GM23248 (cell line): Measurements from ENCODE around the genes TM4SF4 and SIAH2.

DNA sequence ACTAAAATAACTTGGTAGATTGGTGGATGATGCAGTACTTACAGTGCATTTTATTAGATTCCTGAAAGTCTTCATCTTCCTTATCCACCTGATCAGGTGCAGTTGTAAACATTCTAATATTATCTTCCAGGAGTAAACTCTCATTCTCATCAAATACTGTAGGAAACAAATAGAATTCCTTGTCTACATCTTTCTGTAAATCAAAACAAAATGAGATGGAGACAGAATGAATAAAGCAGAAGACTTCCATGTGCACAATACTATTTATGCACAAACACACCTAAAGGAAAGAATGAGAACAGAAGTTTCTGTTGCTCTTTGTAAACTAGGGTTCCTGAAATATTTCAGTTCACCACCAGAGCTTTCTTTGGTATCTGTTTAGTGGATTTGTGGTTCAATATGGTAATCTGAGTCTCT, 33.6 kb downstream of the CP start:
- RAMPAGE, long total RNA = no peak

DNA sequence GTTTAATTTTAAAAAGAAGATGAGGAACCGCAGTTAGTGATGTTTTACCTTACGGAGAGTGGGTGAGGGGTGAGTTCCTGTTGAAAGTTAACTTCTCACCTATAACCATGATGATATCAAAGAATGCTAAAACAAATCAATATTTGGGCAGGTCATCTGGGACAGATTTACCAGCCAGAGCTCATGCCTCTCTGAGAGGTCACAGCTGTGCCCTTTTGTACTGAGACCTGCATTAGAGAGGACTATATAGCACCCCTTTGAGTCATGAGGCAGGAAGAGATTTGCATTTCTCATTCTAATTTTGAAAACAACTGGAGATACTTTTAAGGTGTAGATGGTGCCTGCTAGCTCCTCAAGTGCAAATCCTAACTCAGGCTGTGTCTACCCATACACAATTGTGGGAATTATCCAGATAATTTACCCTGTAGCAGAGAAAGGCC, 6.0 kb upstream of the TM4SF4 start:
- RAMPAGE, long total RNA = no peak

DNA sequence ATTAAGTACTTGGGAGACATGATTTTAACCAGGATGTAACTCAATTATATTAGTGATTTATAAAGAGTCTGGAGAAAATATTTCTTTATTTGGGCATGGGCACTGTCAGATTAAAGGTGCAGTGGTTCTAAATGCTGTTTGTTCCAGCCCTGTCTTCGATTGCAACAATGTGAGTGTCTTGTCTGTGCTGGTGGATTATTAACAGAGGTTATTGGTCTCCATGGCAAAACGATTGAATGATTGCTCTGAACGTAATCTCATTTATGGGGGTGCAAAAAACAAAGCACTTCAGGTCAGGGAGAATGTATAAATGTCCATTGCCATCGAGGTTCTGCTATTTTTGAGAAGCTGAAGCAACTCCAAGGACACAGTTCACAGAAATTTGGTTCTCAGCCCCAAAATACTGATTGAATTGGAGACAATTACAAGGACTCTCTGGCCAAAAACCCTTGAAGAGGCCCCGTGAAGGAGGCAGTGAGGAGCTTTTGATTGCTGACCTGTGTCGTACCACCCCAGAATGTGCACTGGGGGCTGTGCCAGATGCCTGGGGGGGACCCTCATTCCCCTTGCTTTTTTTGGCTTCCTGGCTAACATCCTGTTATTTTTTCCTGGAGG, at the start of gene TM4SF4:
TSS of gene TM4SF4 (plus strand) at position 337 of the 615 bp plus-strand sequence.
- RAMPAGE, long total RNA = no peak

DNA sequence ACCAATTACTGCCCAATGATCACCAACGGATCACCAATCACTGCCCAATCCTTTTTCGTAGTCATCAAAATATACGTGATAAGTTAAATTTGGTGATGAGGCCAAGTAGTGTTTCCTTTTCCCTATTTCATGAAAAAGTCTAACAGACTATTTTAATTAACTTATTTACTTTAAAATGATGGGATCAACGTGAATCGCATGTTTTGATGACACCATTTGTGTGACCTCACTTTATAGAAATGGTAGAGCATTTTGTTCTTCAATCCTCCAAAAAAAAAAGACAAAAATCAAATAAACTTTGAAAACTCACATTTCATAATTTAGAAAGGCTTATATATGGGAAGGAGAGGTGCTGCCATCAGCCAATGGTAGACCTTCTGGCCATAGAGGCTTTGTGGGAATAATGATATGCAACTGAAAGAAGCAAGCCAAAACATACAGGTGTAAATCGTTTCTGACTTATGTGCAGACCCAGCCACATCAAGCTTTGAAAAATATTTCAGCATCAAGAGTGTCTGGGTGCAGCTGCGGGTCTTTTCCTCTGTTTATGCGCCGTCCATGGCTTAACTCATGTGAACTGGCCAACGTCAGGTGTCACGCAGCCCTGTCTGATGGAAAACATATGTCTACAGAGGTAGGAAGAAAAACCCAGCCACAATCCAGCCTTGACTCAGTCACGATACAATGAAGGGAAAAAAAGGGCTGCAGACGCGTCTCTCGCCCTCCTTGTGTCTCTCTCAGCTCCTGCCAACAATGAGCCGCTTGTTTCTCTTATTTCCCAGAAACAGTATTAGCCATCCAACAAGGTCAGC, 79.0 kb downstream of the TM4SF4 start:
- RAMPAGE, long total RNA = no peak

GRCh38 chr3:149554585-149555237, 80.2 kb downstream of the TM4SF4 start:
- RAMPAGE, long total RNA = no peak

- RAMPAGE, long total RNA = no peak
Observed at GRCh38 chr3:149615467-149615916, 42.3 kb downstream of the WWTR1 start.

- RAMPAGE, long total RNA = no peak
Observed at GRCh38 chr3:149638405-149639293, 19.2 kb downstream of the WWTR1 start.

GRCh38 chr3:149654028-149654760, 3.6 kb downstream of the WWTR1 start:
- RAMPAGE, long total RNA = no peak

DNA sequence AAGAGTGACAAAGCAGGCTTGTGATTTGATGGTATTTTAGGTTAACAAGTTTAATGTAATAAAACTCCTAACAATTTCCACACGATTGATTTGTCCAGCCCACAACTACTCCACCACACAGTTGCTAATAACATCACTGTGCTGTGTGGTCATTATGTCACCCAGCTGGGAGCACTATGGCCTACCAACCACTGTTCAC, 1.7 kb downstream of the WWTR1 start:
- RAMPAGE, long total RNA = no peak

GRCh38 chr3:149710522-149710820, 41.8 kb downstream of the COMMD2 start:
- RAMPAGE, long total RNA = no peak

DNA sequence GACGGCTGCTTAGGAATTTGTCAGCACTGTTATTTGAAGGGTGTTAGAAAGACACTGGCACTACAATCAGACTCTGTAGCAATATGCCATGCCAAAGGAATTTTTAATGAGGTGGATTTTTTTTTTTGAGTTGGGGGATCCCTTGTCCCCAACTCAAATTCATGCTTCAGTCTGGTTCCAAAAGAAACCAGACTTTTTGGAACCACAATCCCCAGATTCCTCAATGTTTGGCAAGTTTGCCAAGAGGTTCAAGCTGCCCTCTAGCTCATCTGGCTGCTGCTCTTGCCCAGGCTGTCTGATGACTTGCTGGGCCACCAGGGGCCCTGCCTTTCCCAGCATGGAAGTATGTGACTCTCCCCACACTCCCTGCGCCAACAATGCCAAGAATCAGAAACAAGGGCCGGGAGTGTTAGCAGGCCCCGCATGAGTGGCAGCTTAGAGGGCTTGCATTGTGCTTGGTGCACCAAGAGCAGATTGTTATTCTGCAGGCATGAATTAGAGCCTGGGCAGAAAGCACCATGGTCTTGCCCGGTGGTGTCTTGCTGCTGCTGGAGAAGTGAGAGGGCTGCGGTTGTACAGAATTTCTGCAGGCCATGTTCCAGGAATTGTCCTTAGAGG, 58.5 kb upstream of the TSC22D2 start:
- RAMPAGE, long total RNA = no peak

DNA sequence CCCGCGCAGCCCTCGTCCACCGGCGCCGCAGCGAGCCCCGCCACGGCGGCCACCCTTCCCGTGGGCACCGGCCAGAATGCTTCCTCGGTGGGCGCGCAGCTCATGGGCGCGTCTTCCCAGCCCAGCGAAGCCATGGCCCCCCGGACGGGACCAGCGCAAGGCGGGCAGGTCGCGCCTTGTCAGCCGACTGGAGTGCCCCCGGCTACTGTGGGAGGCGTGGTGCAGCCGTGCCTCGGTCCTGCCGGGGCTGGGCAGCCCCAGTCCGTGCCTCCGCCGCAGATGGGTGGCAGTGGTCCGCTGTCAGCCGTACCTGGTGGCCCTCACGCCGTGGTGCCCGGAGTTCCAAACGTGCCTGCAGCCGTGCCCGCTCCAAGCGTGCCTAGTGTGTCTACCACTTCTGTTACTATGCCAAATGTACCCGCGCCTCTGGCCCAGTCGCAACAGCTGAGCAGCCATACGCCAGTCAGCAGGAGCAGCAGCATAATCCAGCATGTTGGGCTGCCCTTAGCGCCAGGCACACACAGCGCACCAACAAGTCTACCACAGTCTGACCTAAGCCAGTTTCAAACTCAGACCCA, 2.5 kb downstream of the TSC22D2 start:
- RAMPAGE, long total RNA = no peak

DNA sequence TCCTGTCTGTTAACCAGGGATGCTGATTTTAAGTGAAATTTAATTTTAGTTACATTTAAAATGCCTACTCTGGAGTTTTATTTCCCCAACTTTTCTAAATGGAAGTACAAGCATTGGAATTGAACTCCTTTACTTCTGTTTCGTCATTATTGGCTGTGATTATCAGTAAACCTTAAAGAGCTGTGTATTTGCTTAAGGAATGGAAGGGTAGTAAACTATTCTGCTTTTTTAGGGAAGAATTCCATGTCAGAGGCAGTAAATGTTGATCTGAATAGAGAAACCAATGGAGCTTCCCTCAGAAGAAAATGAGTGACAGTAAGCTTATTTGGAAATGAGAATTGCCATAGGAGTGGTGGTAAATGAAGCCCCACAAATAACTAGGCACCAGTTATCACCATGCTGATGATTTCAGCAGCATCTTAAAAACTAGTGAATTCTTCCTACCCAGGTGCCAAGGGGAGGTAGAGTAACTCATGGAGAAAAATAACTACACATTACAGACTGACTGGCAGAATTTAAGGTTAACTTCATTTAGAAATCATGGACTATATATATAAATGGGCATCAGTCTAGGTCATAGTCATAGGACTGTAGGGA, 20.9 kb downstream of the TSC22D2 start:
- RAMPAGE, long total RNA = no peak

GRCh38 chr3:150458655-150459324, 50.7 kb downstream of the TSC22D2 start:
- RAMPAGE, long total RNA = no peak

DNA sequence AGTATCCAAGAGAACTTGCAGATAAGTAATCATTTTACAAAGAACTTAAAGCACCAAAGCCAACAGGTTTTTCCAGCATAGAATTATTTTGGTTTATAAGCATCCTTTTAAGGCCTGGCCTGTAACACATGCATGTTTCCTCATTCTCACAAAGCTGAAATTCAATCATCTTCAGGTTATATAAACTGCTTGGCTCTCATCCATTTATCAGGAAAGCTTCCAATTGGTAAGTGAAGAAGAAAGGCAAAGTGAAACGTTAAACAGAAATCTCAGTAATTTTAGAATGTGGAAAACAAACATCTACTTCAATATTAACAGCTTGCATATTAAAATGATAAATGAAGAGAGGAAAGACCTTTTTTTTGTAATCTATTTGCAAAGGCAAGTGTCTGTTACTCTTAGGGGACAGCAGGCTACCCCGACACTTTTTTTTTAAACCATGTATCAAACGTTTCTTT, 1.5 kb downstream of the SERP1 start:
- RAMPAGE, long total RNA = no peak

DNA sequence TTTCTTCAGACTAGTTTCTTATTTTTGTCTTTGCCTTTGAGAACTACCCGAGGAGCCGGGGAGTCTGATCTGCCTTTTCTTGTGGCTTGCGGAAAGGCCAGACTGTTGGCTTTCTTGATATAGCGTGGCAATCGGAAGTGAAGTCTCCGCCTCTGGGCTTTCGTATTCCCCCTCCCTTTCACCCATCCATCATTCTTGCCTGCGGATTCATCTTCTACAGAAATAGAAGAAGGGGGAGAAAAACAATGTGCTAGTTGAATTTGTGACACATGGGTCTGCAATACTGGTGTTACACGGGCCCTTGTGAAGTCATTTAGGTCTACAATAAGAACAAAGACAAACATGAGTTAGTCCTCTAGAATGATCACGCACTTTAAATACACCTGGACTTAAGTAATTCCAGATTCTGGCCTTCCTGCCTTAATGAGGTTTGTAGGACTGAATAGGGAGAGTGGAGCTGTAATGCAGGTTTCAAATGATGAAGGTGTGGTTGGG, 319 bp downstream of the EIF2A start:
- RAMPAGE, long total RNA = no peak

GRCh38 chr3:150552148-150552596, 5.6 kb downstream of the EIF2A start:
- RAMPAGE, long total RNA = no peak

- RAMPAGE, long total RNA = no peak
Observed at GRCh38 chr3:150740703-150741358, 22.1 kb downstream of the SIAH2 start.

GRCh38 chr3:150763033-150763708, at the start of gene SIAH2:
TSS of gene SIAH2 (minus strand) at chr3:150763169.
- RAMPAGE, long total RNA = no peak

GRCh38 chr3:150774476-150774719, 11.4 kb upstream of the SIAH2 start:
- RAMPAGE, long total RNA = no peak